Foreskin fibroblast (primary cell): Measurements from ENCODE around the gene FDXR.

DNA sequence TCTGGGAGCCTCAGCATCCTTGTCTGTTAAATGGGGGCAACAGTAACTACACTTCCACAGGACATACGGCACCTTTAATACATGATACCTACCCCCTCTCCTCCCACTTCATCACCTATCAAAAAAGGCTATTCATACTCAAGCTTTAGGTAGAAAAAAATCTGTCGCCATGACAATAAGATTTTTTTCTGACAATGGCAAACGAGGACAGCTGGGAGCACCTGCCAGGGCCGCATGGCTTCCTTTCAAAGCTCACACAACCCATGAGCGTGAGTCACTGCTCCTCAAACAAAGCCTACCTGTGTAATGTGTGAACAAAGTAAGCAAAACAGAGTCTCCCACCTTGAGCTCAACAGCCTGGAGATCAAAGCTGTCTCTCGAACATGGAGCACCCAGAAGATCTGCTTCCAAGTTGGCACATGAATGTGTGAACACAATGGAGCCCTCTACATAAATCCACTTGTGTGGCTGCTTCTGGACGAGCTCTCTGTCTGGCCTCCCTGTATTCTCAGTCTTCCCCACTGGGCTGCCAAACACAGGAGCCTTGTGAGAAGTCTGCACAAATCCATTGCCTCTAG is 459.7 kb downstream of the SOX9 start:
- RRBS, result no CpG with 5 or more reads among the region's 7 CpGs

- RRBS, result no CpG with 5 or more reads among the region's 10 CpGs
Observed at GRCh38 chr17:72639594-72640267, 452.8 kb downstream of the SLC39A11 start.

- RRBS, result no CpG with 5 or more reads among the region's 3 CpGs
Observed at GRCh38 chr17:72992858-72993275, 99.6 kb downstream of the SLC39A11 start.

DNA sequence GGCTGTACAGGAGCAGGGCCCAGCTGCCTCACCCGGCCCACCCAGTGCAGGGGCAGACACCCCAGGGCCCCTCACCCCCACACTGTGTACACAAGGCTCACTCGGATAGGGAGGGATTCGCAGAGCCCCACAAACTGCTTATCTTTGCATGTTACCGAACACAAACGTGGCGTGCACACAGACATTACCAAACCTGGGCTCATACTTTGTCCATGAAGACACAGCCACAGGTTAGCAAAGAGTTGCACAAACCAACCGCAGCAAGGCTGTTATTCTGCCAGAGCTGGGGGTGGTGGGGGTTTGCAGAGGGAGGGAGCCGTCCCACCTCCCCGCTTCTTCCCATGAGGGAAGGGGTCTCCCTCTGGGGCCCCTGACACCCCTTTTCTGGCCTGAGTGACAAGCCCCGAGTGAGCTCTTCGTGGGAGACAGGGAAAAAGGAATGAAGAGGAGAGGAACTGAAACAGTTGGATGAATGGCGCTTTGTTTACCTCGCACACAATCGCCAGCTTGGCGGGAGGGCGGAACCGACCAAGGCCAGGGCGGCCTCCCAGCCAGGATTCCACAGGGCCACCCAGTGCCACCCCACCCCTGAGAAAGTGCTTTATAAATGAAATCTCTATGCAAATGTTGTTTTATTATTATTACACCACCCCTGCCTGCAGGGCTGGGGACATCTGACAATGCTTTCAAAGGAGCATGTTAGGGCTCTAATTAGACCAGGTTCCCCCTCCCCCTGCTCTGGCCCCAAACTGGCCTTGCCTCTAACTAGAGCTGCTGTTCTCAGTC is 487 bp upstream of the CPSF4L start:
- RRBS, result no CpG with 5 or more reads among the region's 18 CpGs

DNA sequence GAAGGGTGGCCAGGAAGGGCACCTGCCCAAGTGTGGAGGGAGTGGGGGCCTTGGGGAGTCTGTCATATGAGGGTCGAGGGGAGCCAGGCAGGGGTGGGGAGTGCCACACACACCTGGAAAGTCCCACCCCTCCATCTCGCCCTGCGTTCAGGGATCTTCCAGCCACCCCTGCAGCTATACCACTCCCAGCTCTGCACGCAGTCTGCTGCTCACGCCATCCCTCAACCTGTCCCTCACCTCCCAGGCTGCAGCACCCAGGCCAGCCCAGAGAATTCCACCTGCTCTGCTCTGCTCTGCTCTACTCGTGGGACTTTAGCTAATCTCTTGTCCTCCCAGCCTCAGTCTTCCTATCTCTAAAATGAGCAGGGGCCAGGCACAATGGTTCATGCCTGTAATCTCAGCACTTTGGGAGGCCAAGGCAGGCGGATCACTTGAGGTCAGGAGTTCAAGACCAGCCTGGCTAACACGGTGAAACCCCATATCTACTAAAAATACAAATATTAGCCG is 17.3 kb upstream of the CPSF4L start:
- RRBS, result no CpG with 5 or more reads among the region's 9 CpGs

GRCh38 chr17:73307976-73308867 is 3.6 kb downstream of the CDC42EP4 start:
- RRBS, result no CpG with 5 or more reads among the region's 27 CpGs

GRCh38 chr17:73342625-73343837 is 31.2 kb upstream of the CDC42EP4 start:
- RRBS, result 3% methylated on average over 3 of the region's 24 CpGs

GRCh38 chr17:73546844-73547394 is 97.3 kb downstream of the SDK2 start:
- RRBS, result no CpG with 5 or more reads among the region's 8 CpGs

DNA sequence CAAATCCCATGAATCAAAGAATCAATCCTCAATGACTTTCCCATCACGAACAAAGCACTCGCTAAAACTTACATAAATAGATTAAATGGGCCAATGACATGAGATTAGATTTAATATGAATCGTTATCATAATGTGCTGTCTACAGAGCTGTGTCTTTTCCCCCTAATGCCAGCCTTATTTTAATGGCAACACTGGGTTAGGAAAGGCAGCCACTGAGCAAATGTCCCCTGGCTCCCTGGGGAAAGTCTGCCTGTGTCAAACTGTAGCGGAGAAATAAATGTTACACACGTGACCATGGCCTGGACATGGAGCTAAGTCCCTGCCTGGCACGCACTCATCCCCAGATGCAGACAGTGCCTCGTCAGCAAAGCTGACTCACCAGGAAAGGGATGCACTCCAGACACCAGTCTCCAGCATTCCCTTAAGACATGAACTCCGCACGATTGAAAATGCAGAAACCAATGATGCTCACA is 61.3 kb upstream of the SDK2 start:
- RRBS, result no CpG with 5 or more reads among the region's 9 CpGs

GRCh38 chr17:73827654-73828391 is 183.6 kb upstream of the SDK2 start:
- RRBS, result no CpG with 5 or more reads among the region's 20 CpGs

- RRBS, result 73% methylated on average over 5 of the region's 22 CpGs
Observed at GRCh38 chr17:74210814-74211938, 2.2 kb upstream of the TTYH2 start.

DNA sequence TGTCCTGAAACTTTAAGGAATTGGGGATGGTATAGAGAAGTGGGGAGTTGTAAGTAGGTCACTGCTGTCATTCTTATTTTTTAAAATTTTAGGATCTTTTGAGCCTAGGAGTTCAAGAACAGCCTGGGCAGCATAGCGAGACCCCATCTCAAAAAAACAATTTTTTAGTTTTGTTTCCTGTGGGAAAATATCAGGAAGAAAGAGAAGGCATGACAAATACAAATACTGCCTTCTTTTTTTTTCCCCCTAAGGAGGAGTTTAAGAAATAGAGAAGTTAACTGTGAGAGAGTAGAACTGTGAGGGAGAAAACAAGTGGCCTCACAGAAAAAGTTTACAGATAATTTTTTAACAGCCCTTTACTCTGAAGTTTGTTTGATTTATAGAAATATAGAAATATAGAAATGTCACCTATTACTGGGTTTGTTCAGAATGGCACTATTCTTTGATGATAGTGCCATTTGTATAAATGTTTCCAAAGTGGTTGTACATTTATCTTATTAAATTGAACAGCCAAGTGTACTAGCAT is 21.1 kb downstream of the TTYH2 start:
- RRBS, result no CpG with 5 or more reads among the region's 1 CpG

GRCh38 chr17:74408635-74409251 is 23.1 kb upstream of the GPRC5C start:
- RRBS, result 8% methylated on average over 2 of the region's 7 CpGs

- RRBS, result no CpG with 5 or more reads among the region's 4 CpGs
Observed at GRCh38 chr17:74567113-74567700, 21.3 kb upstream of the CD300C start.

GRCh38 chr17:74677470-74677929 is 35.2 kb downstream of the CD300LF start:
- RRBS, result no CpG with 5 or more reads among the region's 5 CpGs

- RRBS, result no CpG with 5 or more reads among the region's 10 CpGs
Observed at GRCh38 chr17:74752687-74753384, 4.4 kb downstream of the NHERF1 start.

- RRBS, result 1% methylated on average over 29 of the region's 74 CpGs
Observed at GRCh38 chr17:74872814-74873851, at the start of gene FDXR. Gene FDXR (minus strand): TSS chr17:74872994.

GRCh38 chr17:74970260-74970987 is 2.1 kb downstream of the HID1 start:
- RRBS, result no CpG with 5 or more reads among the region's 6 CpGs

GRCh38 chr17:75011734-75012276 is 665 bp upstream of the MRPL58 start:
- RRBS, result no CpG with 5 or more reads among the region's 11 CpGs